ENCODE measurements around the gene TBXT.

DNA sequence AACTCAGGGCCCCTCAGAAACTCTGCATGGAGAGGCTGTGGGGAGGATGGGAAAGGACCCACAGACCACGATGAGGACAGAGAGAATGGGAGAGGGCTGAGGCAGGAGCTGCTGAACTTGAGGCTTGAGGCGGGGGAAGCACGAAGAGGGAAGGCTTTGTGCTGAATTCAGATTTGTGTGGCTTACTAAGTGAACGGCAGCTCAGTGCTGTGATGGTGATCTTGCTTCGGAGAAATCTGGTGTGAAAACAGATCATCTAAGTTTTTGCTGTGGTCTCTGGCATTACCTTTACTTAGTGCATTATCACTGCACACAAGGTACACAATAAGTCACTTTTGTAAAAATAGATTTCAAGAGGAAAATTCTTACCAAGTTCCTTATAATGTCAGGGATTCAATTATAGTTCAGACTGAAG lies 10.9 kb upstream of the QKI start:
- PRO-cap = no peak

DNA sequence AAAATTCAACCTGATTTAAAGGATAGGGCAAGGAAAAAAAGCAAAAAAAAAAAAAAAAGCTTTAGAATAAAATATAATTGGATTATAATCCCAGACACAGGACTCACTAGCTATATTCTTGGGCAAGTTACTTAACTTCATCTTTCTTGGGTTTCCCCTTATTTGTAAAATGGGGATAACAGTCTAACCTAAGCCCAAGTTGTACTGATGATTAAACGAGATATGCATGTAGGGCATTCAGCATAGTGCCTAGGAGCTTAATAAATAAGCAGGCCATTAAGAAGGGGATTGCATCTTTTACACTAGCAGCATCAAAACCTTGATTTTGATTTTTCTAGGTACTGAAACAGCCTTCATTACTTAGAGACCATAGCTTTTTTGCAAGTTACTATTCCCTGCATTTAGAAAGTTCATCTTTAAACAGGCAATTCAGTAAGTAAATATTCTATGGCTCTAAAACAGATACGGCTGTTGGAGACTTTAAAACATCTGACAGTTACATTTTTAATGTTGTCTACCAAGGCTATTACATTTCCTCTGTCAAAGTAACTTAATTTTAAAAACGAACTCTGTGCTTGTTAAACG lies 2.1 kb upstream of the QKI start:
- PRO-cap = no peak

- PRO-cap = no peak
Measured at GRCh38 chr6:163442162-163442660, 27.7 kb downstream of the QKI start.

DNA sequence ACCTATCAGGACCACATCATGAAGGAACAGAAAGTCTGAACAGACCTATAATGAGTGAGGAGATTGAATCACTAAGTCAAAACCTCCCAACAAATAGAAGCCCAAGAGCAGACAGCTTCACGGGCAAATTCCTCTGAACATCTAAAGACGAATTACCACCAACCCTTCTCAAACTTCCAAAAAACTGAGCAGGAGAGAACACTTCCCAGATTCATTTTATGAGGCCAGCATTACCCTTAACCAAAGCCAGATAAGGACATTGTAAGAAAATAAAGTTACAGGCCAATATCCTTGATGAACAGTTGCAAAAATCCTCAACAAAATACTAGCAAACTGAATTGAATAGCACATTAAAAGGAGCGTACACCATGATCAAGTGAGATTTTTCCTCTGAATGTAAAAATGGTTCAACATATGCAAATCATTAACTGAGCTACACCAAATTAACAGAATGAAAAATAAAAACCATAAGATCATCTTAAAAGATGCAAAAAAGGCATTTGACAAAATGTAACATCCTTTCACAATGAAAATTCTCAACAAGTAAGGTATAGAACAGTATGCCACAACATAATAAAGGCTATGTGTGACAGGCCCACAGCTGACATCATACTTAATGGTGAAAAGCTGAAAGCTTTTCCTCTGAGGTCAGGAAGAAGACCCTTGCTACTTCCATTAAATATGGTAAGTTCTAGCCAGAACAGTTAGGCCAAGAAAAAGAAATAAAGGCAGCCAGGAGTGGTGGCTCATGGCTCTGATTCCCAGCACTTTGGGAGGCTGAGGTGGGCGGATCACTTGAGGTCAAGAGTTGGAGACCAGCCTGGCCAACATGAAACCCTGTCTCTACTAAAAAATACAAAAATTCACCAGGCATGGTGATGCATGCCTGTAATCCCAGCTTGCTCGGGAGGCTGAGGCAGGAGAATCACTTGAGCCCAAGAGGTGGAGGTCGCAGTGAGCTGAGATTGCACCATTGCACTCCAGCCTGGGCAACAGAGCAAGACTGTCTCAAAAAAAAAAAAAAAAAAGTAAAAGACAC lies 50.4 kb downstream of the QKI start:
- PRO-cap = no peak

DNA sequence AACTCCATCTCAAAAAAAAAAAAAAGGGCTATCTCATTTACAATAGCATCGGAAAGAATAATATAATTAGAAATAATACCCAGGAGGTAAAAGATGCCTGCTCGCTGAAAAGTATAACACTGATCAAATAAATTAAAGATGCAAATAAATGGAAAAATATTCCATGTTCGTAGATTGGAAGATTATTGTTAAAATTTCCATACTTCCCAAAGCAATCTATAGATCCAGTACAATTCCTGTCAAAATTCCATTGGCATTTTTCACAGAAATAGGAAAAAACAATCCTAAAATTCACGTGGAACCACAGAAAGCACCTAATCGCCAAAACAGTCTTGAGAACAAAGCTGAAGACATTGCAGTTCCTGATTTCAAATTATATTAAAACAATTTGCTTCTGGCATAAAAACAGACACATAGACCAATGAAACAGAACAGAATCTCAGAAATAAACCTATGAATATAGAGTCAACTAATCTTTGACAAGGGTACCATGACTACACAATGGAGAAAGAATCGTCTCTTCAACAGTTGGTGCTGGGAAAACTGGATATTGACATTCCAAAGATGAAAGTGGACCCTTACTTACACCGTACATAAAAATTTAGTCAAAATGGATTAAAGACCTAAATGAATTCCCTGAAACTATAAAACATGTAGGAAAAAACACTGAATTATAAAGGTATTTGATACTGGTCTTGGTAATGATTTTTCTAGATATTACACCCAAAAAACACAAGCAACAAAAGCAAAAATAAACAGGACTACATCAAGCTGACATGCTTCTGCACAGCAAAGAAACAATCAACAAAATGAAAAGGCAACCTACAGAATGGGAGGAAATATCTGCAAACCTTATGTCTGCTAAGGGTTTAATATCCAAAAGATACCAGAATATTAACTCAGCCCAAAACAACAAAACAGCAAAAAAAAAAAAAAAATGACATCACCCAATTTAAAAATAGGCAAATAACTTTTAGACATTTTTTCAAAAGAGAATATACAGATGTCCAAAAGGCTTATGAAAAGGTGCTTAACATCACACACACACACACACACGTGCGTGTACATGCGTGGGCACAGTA lies 51.9 kb downstream of the QKI start:
- PRO-cap = no peak

DNA sequence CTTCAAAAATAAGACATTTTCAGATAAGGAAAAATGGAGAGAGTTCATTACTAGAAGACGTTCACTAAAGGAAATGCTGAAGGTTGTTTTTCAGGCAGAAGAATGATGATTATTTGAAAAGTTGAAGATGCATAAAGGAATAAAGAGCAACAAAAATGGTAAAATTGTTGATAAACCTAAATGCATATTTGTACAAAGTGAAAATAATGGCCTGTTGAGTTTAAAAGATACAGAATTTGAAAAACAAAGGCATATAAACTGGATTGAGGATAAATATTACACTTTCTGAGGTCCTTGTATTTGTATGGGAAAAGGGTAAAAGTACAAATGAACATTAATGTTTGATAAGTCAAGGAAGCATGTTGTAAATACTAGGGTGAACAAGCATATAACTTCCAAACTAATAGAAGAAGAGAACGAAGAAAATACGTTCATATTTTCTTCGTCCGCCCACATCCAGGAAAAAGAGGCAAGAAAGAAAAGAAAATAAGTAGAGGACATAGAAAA lies 56.8 kb downstream of the QKI start:
- PRO-cap = no peak

DNA sequence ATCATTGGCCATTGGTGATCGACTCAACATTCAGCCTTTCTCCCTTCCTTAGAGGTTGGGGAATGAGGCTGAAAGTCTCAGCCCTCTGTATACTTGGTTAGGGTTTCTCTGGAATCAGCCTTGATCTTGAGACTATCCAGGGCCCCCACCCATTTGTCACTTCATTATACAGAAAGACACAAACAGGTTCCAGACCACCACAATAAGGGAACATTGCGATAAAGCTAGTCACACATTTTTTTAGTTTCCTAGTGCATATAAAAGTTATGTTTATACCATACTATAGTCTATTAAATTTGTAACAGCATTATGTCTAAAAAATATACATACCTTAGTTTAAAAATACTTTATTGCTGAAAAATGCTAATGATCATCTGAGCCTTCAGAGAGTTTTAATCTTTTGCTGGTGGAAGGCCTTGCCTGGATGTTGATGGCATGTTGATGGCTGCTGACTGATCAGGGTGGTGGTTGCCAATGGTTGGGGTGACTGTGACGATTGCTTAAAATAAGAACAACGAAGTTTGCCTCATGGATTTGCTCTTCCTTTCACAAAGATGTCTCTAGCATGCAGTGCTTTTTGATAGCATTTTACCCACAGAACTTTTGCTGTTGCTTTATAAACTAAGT lies 68.4 kb downstream of the QKI start:
- PRO-cap = no peak

DNA sequence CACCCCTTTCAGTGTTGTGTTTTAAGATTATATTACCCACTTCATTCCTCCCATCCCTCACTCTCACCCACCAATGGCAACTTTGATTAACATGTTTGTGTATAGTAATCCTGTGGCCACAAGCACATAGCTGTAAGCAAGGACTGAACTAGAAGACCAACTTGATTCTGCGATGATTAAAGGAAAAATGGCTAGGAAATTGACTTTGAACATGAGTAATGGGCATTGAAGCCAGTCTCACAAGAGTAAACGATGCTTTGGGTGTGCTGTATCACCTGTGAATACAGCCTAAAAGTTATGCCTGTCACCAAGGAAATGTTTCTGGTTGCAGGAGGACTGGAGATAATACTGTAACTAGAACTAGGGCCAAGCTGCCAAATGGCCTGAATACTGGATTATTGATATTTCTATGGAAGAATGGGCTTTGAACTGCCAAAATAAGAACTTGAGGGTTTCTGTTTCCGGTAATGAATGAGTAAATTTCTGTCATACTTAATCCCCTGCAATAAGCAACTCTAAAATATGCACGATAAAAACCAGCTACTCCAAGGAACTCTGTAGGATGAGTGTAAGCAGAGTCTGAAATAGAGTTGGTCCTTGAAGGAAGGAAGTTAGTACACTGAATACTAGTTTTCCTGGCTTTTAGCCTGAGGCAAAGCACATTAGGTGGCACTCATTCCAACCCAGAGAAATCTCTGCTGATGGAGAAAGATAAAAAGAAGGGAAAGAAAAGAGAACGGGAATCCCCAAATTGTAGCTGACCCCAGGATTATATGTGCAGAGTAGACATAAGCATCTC lies 92.5 kb downstream of the QKI start:
- PRO-cap = no peak

GRCh38 chr6:163533516-163533862 lies 119.0 kb downstream of the QKI start:
- PRO-cap = no peak

DNA sequence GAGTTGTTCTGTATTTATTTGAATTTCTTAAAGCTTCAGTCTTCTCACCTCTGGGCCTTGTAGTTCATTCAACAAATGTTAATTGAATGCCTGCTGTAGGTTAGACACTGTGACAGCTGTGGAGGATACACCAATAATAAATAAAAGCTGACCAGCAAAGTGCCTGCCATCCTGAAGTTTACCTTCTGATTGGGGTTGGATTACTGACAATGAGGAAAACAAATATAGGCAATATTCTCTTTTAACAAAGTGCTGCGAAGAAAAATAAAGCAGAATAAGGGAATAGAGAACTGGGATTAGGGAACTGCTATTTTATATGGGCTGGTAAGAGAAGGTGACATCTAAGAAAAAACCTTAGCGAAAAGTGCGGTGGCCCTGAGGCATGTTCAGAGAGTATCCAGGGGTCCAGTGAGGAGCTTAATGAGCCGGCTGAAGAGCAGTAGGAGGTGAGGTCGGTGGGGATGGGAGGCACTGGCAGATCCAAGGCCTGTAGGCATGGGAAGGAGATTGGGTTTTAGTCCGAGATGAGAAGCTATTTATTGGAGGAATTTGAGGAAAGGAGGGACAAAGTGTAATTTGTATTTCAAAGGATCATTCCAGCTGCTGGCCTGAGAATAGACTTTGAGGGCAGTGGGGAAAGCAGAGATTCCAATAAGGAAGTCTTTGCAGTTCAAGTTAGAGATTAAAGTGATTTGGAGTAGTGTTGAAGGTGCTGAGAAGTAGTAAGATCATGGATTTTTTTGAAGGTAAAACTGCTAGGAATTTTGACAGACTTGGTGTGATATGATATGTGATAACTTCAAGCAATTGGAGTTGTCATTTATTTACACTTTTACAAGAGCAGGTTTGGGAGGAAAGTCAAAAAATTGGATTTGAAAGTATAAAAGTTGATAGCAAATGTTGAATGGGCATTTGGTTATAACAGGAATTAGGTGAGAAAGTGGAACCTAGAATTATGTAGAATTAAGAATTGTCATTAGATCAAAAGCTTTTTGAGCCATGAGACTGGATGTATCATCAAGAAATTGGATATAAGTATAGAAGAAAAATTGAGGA lies 123.9 kb downstream of the QKI start:
- PRO-cap = no peak

DNA sequence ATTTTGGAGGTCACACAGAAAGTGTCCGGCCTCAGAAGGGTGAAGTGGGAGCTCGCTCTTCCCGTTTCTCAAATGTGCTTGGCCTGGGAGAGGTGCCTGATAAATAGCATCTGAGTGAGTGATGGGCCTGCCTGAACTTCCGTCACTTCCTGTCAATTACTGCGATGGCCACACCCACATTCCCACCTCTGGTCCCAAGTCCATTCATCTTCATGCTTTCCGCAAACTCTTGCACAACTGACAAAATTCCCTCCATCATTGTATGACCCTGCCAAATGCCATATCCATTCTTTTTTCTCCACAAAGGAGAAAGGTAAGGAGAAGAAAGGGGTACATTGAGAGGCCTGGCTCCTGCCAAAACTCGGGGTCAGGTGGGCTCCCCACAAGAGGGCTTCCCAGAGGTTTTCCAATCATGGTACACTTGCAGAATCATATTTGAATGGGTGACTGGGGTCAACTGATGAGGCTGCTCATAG lies 169.1 kb downstream of the QKI start:
- PRO-cap = no peak

DNA sequence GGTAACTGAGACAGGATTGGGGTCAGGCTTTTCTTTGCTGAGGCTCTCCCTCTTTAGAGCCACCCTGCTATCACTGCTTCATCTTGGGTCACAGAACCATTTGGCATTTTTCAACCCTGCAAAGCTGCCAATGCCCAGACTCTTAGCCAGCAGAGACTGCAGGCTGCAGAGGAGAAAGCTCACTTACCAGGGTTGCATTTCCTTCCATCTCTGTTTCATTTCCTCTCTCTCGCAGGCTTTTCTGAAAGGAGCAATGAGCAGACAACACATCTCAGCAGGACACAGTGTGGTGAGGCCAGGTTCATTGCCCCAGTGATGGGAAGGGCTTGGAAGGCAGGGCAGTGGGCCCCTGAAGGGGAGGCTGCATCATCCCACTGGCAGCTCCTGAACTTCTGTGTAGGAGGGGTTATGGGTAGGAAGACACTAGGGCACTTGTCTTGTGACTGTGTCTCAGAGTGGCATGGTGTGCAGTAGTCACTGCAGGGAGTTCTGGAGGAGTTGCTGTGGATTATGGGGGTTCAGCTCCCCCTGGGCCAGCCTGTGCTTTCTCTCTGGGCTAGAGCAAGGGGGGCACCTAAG lies 246.7 kb downstream of the QKI start:
- PRO-cap = no peak

GRCh38 chr6:163667697-163668132 lies 253.2 kb downstream of the QKI start:
- PRO-cap = no peak

DNA sequence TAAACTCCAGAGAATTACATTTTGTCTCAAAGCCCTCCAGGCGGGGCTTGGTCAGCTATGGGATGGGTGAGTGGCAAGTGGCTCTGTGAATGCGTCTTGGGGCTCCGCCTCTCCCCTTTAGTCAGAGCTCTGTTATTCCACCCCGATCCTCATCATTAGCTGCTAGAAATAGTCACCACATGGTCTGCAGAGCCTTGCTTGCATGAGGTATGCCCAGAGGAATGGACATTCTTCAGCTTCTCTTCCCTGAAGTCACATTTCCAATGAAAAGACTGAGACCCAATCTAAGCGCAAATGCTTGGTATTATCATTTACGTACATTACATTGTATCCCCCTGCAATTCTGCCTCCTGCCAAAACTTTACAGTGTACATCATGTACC lies 540.7 kb downstream of the QKI start:
- PRO-cap = no peak

- PRO-cap = unidirectional peak, minus-strand start at chr6:163962739
Measured at GRCh38 chr6:163962537-163963180, 548.1 kb downstream of the QKI start.

GRCh38 chr6:164893793-164894147 lies 415.6 kb downstream of the C6orf118 start:
- PRO-cap = no peak

- PRO-cap = no peak
Measured at GRCh38 chr6:165409428-165409854, 100.0 kb upstream of the C6orf118 start.

DNA sequence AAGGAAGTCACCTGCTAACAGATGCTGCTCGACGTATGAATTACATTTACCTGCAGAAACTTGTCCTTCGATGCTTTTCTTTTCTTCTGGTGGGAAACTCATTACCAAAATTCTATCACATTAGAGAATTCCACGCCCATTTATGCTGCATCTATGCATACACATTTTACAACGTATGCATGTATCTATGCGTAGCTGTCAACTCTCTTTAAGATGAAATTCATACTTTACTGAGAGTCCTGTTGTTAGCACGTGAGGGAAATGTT lies 89.8 kb upstream of the PDE10A start:
- PRO-cap = no peak

DNA sequence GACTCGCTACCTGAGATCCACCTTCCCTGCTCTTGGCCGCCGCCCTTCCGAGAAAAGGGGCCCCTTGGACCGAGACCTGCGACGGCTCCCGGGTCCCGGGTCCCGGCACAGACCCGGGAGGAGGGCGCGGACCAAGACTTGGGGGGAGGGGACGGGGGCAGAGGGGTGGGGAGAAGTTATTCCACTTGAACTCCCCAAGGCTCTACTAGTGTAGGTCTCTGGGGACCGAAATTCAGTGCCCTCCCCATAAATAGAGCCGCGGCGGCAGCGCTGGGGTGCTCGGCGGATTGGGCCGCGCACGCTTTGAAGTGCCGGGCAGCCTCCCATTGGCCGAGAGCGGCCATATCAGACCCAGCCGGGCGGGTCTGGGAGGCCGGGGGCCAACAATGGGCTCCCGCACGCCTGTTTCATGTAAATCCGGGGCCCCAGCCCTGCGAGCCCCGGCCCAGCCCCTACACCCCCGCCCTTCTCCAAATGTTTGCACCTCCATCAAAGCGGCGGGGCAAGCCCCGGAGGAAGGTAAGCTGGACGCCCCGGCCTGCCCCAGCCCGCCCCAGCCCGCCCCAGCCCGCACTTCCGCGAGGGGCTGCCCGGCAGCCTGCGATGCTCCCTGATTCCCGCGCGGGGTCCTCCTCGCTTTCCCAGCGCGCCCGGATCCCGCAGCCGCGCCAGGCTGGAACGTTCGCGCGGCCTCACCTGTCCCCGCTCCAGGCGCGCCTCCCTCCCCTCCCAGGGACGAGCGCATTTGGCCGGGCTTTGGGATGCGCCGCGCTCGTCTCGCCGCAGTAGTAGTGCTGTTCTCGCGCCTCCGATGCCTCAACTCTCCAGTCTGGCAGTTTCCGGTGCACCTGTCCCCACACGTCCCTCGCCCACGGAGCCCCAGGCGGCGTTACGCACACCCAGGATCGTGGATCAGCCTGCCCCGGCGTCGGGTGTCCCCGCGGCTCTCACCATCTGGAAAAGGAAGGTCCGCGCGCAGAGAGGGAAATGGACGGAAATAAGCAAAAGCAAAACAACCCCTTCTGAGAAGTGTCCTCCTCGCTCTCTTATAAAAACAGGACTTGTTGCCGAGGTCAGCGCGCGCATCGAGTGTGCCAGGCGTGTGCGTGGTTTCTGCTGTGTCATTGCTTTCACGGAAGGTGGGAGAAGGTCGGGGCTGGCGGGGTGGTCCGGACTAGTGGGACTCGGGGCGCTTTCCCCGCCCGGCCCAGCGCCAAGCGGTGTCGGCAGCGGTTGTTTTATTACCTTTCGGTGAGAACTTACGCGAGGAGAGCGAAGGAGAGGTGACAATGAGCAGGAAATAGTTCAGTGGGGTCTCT lies at the start of gene TBXT:
TSS of gene TBXT (minus strand) at position 220 of the 1,319 bp plus-strand sequence.
- PRO-cap = no peak

DNA sequence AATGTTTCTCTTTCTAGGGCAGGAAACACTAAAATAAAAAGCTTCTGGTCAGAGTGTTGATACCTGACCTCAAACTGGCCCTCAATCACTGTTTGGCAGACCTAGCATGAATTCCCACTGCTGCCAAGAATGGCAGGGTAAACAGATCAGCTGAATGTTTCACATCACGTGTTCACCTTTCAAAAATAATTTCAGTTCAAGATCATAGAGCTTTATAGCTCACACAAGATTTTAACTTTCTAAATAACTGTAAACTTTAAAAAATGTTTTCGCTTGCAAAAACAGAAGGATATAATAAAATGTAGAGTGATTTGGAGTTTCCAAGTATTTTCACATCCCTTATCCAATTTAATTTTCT lies 2.9 kb downstream of the MPC1 start:
- PRO-cap = no peak